Skeletal muscle satellite cell (primary cell): ENCODE measurements around the genes TSPAN16, RAB3D and PLPPR2.

DNA sequence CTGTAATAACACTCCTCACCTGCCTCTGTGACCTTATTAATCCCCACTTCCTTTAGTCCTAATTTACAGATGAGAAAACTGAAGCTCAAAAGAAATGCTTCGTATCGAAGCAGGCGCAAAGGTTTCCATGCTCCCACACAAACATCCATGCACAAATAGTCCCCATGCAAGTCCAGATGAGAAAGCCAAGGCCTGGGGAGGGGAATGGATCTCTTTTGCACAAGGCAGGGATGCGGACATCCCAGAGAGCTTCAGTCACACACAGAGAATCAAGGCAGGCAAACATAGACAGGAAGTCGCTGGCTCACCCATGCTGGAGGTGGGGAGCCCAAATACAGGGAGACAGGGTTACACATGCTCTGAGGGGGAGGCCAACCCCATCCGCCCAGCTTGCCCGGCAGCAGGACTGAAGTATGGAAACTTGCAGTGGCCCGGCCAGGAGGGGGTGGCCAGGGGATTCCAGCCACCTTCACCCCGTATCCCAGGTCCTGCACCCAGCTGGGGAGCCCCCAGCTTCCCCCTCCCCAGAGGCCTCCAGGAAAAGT, 442 bp downstream of the S1PR5 start:
- CAGE, long polyA plus RNA: no peak

DNA sequence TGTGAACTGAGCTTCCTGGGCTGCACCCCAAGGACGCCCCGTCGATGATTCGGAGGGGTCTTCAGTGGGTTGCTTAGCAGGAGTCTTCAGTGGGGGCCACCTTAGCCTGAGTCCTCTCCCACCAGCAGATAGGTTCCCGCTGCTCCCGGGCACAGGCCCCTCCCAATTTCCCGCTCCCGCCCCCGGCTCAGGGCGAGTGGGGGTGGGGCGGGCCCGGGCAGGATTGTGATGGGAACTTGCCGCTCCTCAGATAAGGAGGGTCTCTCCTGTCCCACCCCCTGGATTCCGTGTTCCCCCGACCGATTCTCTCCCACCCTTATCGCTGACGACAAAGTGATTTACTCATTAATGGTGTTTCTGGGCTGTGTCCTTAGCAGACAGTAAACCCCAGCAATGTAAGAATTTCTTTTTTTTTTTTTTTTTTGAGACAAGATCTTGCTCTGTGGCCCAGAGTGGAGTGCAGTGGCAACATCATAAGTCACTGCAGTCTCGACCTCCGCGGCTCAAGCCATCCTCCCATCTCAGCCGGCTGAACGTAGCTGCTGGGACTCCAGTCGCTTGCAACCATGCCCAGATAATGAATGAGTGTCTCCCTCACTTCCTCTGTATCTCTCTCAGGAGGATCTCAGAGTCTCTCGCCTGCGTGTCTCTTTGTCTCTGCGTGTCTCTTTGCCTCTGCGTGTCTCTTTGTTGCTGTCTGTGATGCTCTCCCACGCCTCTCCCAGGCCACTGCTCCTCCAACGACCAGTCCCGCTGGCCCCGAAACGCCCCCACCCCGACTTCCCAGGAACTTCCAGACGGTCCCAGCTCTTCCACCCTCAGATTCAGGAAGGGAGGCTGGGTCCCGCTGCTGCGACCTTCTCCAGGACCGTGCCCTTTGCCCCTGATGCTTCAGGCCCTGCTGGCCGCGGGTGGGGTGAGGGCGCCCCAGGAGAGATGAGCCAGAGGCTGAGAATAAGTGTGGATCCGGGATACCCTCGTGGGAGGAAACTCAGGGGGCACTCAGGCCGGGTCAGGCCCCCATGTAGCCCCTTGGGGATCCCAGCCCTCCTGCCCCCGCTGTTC, 910 bp upstream of the S1PR5 start:
- CAGE, long polyA plus RNA: no peak

DNA sequence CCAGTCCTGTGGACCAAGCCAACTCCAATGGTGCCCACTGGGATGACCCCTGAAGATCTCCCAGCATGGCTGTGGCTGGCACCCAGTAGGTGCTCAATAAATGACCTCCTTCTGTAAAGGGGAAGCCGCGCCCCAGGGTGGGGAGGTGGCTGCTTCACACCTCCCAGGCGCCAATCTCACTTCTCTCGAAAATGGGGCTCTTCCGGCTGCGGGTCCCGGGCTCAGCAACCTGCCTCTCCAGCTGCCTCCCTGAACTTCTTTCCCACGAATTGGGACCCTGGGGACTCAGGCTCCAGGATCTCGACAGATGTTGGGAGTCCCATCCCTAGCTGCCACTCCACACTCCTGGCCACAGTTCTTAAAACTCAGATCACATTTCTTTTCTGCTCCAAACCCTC, 1.7 kb upstream of the S1PR5 start:
- CAGE, long polyA plus RNA: no peak

DNA sequence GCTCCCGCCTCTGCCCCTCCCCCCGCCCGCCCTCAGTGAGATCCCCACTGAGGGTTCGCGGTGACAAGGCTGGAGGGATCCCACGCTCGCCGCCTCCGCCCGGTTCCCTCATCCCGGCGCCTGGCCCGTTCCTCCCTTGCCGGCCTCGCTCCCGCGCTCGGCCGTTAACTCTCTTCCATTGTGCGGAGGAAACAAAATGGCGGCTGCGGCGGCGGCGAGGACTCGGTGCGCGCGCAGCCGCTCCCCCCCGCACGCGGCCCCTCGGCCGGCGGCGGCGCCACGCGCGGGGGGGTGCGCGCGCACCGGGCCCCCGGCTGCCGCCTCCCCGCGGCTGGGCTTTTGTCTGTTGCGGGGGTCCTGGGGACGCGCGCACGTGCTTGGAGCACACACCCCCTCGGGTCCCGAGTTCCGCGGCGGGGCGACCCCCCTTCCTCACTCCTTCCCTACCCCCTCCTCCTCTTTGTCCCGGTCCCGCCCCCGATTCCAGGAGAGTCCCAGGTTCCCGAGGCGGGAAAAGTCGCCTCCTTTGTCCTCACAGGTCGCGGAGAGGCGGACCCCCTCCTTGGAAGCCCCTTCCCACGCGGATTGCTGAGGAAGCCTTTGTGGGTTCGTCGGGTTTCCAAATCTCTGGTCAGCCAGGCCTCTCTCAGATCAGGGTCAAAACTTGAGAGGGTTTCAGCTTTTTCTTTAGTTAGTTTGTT, 522 bp downstream of the ILF3 start:
- CAGE, long polyA plus RNA: no peak

DNA sequence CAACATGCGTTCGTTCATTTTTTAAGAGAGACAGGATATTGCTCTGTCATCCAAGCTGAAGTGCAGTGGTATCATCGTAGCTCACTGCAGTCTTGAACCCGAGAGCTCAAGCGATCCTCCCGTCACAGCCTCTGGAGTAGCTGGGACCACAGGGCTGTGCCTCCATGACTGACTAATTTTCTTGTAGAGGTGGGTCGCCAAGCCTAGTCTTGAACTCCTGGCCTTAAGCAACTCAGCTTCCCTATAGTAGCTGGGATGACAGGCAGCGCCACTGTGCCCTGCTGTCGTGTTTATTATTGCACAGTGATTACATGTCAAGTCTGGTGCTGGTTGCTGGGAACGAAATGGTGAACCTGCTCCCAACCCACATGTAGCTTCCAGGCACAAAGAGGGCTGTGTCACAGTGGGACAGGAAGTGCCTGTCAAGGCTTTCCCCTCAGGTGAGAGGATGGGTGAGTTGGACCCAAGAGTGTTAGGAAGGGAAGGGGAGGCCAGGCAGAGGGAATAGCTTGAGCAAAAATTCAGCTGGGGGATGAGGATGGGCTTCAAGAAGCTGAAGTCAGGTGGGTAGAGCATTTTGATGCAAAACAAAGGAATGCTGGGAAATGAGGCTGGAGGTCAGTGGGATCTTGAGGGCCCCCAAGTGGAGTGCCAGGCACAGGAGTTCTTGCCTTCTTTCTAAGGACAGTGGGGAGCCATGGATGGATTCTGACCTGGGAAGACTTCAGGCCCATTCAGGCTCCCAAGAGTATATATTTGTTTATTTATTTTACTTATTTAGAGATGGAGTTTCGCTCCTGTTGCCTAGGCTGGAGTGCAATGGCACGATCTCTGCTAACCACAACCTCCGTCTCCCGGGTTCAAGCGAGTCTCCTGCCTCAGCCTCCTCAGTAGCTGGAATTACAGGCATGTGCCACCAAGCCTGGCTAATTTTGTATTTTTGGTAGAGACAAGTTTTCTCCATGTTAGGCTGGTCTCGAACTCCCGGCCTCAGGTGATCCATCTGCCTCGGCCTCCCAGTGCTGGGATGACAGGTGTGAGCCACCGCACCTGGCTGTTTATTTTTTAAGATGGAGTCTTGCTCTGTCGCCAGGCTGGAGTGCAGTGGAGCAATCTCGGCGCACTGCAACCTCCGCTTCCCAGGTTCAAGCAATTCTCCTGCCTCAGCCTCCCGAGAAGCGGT, 8.4 kb upstream of the QTRT1 start:
- CAGE, long polyA plus RNA: no peak

DNA sequence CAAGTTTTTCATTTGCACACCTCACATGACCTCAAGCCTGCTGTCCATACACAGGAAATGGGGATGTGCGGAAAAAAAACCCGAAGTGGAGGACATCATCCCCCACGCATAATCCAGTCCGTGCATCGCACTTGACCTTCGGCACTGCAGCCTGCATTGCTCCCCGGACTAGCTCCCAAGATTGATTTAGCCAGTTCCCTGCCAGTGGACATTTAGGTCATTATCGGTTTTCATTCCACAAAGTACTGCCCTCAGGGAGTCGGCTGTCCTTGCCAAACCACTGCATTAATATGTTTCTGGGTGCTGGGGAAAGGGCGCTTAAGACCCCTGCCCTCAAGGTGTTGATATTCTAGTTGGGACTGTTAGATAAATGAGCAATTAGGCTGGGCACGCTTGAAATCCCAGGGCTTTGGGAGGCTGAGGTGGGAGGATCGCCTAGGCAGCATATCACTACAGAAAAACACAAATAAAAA, 27.2 kb downstream of the DNM2 start:
- CAGE, long polyA plus RNA: no peak

DNA sequence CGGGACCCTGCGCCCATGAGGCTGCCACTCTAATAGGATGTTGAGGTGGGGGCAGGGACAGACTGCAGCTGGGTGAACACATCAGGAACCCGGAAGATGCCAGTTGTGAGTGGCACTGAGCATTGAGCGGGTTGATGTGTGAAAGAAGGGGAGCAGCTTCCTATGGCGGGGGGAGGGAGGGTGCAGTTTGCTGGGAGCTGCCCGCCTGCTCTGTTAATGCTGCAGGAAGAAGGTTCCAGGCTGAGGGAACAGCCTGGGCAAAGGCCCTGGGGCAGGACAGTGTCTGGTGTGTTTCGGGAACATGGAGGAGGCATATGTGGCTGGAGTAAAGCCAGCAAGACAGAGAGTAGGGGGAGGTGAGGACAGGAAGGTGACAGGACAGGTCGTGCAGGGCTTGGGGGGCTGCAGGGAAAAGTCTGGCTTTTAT, 29.8 kb downstream of the DNM2 start:
- CAGE, long polyA plus RNA: no peak

GRCh38 chr19:10757840-10758154, 39.9 kb downstream of the DNM2 start:
- CAGE, long polyA plus RNA: no peak

GRCh38 chr19:10764125-10765103, 46.5 kb downstream of the DNM2 start:
- CAGE, long polyA plus RNA: no peak

- CAGE, long polyA plus RNA: no peak
These were observed 6.9 kb downstream of the TMED1 start for GRCh38 chr19:10828872-10829776.

GRCh38 chr19:10876272-10877030, 5.1 kb downstream of the CARM1 start:
- CAGE, long polyA plus RNA: no peak

- CAGE, long polyA plus RNA: no peak
These were observed 35.3 kb downstream of the SMARCA4 start for GRCh38 chr19:10995965-10996694.

GRCh38 chr19:11040933-11041467, 48.3 kb upstream of the LDLR start:
- CAGE, long polyA plus RNA: no peak

DNA sequence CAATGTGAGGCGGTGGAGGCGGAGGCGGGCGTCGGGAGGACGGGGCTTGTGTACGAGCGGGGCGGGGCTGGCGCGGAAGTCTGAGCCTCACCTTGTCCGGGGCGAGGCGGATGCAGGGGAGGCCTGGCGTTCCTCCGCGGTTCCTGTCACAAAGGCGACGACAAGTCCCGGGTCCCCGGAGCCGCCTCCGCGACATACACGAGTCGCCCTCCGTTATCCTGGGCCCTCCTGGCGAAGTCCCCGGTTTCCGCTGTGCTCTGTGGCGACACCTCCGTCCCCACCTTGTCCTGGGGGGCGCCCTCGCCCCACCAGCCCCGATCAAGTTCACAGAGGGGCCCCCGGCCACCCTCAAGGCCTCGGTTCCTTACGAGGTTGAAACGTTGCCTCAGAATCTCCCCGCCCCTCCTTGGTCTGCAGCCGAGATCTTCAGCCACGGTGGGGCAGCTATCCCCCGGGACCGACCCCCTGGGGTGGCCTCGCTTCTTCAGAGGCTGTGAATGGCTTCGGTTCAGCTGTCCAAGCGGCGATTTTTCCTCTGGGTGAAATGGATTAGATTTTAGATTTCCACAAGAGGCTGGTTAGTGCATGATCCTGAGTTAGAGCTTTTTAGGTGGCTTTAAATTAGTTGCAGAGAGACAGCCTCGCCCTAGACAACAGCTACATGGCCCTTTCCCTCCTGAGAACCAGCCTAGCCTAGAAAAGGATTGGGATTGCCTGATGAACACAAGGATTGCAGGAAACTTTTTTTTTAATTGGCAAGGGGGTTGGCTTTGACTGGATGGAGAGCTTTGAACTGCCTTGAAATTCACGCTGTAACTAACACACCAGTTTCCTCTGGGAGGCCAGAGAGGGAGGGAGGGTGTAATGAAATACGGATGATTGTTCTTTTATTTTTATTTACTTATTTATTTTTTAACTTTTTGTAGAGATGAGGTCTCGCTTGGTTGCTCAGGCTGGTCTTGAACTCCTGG, 1.5 kb downstream of the LDLR start:
- CAGE, long polyA plus RNA: no peak

- CAGE, long polyA plus RNA: no peak
These were observed 15.8 kb downstream of the LDLR start for GRCh38 chr19:11104653-11105840.

- CAGE, long polyA plus RNA: no peak
These were observed 515 bp downstream of the KANK2 start for GRCh38 chr19:11196646-11197413.

DNA sequence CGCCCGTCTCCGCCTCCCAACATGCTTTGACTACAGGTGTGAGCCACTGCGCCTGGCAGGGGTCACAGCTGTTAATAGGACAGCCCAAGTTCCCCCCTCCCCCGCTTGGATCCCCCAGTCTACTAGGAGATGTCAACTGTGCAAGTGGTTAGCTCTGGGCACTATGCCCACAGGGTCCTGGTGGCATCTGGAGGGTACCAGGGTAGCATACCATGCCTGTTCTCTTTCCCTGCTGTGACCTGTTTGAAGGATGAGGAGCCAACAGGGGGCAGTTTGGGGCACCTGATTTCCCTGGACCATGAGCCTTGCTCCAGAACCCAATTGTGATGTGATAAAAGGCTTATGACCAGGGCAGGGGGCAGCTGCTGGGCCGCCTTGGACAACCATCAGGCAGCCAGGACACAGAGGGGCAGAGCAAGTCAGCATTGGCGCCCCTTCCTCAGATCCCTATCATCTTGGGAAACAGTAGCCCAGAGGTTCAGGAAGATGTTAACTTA, at the start of gene TSPAN16:
TSS of gene TSPAN16 (plus strand) at position 389 of the 497 bp plus-strand sequence.
- CAGE, long polyA plus RNA: no peak

GRCh38 chr19:11339399-11340037, at the start of gene RAB3D:
TSS of gene RAB3D (minus strand) at chr19:11339657.
- CAGE, long polyA plus RNA: start-site peak on the minus strand at chr19:11339590-11339606, 27 and 17 reads in 2 replicates

DNA sequence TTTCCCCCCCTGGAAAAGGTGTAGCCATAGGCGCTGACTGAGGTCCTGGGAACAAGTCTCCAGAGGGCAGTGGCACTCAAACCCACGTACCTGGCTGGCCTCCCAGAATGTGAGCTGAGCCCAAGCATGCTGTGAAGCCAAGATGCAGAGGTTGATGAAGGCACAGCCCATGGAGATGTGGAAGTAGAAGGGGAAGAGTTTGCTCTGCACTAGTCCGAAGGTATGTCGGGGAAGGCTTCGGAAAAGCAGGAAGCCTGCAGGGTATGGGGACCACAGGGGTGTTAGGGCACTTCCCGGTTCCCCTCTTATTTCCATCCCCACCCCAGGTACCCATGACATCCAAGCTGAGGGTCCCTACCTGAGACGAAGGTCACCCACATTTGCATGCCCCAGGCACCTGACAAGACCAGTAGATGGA, 897 bp downstream of the TMEM205 start:
- CAGE, long polyA plus RNA: no peak

DNA sequence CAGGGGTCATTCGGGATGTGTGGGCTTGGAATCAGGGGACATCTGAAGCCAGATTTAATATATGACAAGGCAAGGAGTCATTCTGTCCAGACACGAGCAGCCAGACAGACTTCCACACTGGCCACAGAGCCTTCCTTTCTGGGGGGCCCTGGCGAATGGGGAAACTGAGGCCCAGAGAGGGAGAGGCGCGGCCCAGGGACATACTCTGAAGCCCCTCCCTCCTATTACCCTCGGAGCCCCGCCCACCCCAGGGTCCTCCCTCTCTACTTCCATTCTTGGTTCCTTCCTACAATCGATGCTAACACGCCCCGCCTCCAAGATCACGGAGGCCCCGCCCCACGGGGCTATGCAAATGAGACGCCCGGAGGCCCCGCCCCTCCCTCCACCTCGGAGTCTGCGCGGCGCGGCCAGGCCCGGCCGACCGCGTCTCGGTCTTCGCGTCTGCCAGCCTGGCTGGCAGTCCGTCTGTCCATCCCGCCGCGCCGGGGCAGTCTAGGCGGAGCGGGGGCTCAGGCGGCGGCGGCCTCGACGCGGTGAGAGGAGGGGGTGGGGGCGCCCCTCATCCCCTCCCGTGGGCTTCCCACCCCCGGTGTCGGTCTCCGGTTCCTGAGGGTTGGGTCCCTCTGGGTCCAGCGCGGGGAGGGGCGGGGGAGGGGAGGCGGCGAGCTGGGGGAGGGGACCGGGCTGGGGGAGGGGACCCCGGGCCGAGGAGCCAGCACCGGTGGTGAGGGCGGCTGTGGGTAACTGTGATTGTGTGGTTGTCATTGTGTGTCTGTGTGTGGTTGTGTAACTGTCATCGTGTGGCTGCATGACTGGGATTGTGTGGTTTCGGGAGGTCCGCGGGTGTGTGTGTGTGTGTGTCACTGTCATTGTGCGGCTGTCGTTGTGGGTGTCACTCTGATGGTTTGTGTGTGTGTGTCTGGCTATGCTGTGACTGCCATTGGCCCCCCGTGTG, at the start of gene PLPPR2:
TSS of gene PLPPR2 (plus strand) at position 393 of the 955 bp plus-strand sequence.
- CAGE, long polyA plus RNA: start-site peak on the plus strand centred at position 429 of the sequence, 80 bp wide, 59 and 193 reads in 2 replicates